ENCODE measurements around a stretch of chr3.

DNA sequence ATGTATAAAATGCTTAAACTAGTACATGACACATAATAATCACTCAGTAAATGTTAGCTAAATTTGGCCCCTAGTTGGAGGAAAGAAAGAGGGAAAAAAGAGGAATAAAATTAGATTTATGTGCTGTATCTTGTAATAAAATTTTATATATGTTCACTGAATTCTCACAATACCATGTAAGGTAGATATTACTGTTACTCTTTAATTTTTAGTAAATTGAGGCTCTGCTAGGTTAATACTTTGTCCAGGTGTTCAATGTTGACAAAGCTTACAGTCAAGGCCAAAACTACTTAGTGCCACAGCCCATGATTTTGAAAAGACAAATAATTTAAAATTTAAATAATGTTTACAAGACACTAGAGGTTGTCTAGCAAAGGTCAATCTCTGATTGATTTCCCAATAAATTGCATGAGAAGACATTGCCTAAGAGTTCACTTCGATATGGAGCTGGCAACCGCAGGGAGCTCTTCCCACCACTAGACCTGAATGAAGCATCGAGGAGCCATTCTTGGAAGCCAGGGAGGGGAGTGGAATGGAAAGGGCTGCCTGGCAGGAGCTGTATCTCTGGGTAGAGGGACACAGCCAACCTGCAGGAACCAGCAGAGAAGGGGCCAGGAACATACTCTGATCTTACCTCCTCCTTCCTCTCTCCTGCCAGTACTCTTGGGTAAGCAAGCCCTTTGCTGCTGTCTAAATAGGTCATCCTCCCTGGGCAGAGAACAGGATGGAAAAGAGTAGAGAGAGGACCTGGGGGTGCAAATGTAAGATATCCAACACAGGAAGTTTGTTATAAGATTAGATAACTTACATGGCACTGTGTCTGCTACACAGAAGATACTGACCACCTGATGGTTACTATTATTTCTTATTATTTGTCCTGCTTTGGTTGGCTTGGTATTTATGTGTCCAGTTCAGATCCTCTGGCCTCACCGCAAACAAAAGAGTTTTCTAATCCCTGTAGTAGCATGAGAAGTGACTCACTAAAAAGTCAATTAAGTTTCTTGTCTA, 157.0 kb upstream of the TSC22D2 start:
- PRO-cap, 2 experiments = no peak in any of the 2 experiments

DNA sequence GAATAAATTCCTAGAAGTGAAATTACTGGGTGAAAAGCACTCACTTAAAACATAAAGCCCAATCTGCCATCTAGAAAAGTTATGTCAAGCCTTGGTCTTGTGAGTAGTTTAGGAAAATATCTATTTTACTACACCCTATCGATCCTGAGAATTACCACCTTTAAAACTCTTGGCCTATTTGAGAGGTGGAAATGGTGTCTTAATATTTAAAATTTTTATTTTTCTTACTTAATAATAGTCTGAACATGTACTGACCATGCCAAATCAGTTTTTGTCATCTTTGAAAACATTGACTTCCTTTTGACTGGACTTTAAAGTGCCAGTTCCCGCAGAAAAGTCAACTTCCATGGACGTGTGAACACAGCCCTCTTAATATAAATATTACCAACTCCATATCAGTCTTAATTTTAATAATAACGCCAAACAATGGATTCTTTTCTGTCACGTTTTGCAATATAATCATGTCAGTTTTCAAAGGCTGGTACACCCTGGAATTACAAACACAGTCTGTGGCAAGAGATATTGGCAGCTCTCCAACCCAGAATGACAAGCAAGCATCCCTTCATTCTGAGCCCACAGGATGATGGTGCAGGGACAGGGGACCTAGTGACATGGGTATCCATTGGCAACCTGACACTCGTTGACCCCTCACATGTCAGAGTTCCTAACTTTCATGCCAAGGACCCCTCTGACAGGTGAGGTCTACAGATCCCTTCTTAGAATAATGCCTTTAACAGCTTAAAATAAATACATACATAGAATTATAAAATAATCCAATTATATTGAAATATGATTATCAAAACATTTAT, 154.6 kb upstream of the TSC22D2 start:
- PRO-cap, 2 experiments = no peak in any of the 2 experiments

DNA sequence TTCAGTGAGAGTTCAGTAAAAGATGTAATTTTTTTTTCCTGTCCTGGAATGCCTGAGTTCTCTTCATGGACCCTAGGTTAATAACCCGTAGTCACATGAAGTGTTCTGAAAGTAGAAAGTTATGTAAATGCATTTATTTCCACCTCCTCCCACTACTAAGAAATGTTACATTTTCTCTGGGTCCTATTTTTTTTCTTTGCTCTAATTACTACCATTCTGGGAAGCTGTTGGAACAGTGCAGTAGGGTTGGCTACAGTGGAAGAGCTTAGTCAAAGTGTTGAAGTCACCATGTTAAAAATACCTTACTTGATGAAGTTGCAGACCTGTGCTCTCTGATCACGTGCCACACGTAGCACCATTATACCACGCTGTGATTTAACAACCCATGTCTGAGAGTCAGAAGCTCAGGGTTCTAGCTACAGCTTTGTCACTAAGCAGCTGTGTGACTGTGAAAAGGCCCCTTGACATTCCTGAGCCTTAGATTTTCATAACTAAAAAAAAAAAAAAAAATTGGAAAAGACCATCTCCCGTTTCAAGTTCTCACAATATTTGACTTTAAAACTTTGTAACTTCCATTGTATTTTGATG, 153.7 kb upstream of the TSC22D2 start:
- PRO-cap, 2 experiments = no peak in any of the 2 experiments

- PRO-cap, 2 experiments = peak in 1 of 2 experiments; most common plus-strand start chr3:150308903 (in 1); most common minus-strand start chr3:150308792 (in 1)
These were observed 99.4 kb upstream of the TSC22D2 start for GRCh38 chr3:150308618-150309155.

- PRO-cap, 2 experiments = no peak in any of the 2 experiments
These were observed 58.5 kb upstream of the TSC22D2 start for GRCh38 chr3:150349522-150350139.

- PRO-cap, 2 experiments = peak in 2 of 2 experiments; most common plus-strand start chr3:150519364 (in 2); most common minus-strand start chr3:150519117 (in 2)
These were observed 27.3 kb downstream of the SERP1 start for GRCh38 chr3:150518845-150519551.

DNA sequence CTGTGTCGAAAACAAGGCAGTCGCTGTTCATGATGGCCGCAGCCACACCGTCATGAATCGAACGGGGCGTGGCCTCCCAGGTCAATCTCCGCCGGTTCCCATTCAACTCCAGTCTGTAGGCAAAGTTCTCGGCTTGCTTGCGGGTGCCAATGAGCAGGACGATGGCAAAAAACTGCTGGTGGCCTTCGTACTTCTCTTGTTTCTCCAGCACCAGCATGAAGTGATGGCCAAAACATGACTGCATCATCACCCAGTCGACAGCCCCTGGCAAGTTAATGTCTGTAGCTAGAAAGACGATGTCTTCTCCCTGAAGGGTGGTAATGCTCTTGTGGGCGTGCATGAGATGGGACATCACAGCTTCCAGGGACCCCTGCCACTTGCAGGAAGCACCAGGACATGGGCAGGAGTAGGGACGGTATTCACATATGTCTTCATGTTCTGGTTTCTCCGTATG, 20.7 kb downstream of the SIAH2 start:
- PRO-cap, 2 experiments = no peak in any of the 2 experiments

DNA sequence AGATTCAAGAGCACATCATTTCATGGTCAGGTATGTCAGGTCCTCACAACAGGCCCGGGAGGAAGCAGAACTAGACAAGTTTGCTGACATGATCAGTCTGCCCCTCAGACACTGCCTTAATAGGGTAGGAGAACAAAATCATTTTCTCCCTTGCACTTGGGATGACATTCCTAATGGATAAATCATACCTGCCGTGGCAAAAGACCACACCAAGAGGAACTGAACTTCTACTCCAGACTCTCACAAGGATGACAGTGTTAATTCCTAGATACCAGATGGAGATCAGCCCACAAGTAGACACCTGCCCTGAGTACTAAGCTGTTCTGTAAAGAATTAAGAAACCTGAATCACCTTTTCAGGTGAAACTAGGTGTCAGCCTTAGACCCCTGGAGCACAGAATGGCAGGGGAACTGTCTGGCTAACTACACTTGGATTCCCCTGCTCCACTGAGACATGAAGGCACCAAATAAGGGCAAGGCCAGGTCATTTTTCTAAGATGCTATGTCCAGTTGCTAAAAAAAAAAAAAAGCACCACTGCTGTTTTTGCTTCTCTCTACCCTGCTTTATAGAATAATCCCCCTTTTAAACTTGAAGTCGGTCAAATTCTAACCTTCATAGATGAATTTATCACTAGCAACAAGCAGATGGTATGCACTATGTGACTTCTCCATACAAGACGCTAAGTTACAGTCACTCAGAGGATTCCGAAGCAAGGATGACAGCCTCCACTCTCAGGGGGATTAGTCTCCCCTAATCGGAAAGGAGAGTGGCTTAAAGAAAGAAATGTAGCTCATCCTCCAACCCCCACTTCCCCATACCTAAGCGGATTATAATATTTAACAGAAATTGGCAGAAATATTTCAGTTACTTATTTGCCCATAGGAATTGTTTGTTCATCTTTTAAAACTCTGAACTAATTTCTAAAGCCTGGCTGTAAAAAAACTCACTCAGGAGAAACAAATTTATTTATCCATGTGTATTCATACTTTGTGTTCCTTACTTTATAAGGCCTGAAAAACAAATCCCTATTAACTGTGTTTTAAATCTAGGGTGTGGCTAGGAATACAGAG, 19.1 kb downstream of the SIAH2 start:
- PRO-cap, 2 experiments = no peak in any of the 2 experiments

DNA sequence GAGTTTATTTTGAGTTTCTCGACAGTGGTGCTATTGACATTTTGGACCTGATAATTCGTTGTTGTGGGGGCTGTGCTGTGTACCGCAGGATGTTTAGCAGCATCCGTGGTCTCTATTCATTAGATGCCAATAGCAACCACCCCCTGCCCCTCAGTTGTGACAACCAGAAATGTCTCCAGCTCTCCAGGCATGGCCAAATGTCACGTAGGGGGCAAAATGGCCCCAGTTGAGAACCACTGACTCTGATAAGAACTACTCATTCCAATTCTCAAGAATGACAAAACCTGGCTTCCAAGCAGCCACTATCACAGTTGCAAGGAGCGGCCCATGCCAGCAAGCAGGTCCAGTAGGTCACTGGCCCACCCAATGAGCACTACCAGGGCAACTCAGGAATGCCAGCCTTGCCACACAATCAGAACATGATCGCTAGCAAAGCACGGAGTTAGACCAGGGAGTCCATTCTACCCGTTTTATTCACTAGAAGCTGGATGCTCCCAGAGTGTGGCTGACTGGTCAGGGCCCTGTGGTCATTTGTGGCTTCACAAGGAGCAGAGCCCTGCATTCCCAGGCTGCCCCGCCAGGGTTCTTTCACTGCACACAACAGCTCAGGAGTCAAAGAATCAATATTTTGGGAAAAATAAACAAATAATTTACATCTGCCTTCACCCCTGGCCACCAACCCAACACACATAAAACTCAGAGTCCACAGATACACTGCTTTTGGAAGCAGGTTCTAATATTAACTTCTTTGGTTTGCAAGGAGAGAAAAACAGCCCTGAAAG, 16.3 kb downstream of the SIAH2 start:
- PRO-cap, 2 experiments = no peak in any of the 2 experiments

GRCh38 chr3:150797922-150798965, 35.3 kb upstream of the SIAH2 start:
- PRO-cap, 2 experiments = no peak in any of the 2 experiments

GRCh38 chr3:151084999-151085394, 467 bp upstream of the MED12L start:
- PRO-cap, 2 experiments = no peak in any of the 2 experiments

GRCh38 chr3:151171028-151171437, 32.0 kb downstream of the GPR171 start:
- PRO-cap, 2 experiments = no peak in any of the 2 experiments

DNA sequence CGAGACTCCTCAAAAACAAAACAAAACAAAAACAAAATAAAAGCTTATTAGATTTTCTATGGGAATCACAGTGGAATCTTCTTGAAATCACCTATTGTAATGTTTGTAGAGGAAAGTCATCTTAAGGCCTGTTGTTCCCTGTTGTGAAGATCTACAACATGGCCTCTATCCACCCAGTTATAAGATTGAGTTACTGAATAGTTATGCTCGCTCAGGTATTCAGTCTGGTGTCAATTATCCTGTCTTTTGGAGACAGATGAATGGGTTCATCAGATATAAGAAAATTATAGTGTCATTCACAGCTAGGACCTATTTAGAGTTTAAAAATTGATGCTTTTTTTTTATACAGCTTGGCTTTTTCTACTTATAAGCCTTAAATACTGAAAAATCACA, 364 bp downstream of the GPR171 start:
- PRO-cap, 2 experiments = no peak in any of the 2 experiments

DNA sequence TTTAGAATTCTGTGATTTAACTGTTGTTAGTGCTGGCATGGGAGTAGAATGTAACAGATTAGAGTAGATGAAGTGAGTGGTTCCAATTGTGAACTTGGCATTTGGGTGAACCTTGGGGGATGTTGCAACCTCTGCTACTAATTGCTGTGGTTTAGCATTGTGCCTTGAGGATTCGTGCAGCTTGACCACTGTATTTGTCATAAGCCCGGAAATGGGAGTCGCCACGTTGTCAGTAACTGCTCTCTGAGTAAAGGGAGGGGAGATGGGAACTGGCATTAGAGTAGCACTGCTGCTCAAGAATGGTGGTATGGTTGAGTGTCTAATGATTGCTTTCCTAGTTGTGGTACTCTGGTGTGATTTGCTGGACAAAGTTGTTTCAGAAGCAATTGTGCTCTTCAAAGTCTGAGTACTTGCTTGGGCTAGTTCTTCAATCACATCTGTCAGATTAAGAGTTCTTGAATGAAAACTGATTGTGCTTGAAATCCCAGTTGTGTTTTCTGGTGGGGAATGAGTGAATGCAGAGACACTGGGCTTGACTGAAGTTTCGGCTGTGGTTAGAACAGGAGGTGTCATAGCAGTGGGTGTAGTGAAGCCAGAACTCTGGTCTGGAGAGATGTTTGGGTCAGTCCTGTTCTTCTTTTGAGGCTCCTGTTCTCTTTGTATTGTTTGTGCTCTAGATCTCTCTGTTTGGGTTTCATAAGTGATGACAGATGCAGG, 15.4 kb downstream of the IGSF10 start:
- PRO-cap, 2 experiments = no peak in any of the 2 experiments

- PRO-cap, 2 experiments = no peak in any of the 2 experiments
These were observed 74.9 kb upstream of the MBNL1 start for GRCh38 chr3:152193562-152194405.

DNA sequence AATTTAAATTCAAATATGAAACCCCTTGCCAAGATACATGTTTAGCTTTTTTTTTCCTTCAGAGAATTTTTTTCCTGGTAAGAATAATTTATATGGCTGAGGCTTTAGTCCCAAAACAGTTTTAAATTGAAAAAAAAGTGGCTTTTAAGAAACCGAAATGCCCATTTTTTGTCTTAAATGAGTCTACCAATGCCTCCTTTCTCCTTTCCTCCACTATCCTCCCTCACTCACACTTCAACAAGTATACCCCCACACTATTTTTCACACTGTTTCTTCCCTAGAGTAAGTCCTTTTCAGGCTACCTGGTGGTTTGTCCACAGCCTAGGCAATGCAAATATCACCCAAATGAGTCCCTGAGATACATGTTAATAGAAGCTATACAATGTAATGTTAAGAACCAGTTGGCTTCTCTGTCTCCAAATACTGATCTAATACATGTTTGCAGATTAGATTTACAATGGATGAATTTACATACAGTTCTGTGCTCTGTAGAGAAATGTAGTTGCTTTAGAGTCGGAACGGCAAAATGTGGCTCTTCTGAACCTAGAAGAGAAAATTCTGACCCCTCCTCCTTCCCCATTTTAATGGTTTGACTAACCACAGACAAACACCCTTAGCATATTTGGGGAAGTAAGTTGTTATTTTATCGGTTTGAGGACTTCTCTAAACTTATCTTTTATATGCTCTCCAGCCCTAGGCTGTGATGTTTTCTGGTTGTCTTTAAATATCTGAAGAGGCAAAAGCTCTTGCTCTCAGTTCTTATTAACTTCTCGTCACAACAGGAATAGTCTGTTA, 63.6 kb upstream of the MBNL1 start:
- PRO-cap, 2 experiments = no peak in any of the 2 experiments

DNA sequence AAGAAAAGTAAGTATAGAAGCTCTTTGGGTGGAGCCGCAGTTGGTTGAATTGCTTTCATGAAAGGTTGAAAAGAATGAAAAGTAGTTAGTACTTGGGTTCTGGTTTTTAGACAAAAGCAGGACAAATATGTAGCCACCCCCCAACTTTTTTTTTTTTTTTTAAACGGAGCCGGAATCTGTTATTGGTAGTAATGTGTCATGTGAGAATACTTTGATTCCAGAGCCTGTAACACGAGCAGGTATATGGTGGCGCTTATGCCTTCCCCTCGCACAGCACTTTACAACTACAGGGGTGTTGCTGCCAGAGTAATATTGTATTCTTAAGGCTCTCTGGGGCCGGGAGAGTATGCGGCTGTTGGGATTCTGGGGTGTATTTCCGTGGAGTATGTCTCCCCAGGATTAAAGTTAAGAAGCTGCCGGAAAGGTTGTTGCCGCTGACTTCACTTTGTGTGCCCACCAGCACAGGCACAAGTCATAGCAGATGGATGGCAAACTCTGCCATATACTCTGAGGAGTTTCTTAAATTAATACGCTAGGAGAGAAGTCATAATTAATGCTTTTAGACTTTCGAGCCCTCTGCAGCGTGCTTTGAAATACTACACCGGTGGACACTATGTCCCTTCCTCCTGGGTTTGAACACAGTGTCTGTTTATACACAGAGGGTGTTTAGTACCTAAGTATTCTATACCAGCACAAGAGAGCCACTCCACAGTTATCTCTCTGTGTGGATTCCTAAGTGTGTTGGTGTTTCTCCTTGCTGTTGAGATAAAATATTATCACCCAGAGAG, 1.2 kb downstream of the MBNL1 start:
- PRO-cap, 2 experiments = no peak in any of the 2 experiments

- PRO-cap, 2 experiments = no peak in any of the 2 experiments
These were observed 11.2 kb downstream of the MBNL1 start for GRCh38 chr3:152279785-152280390.

- PRO-cap, 2 experiments = no peak in any of the 2 experiments
These were observed 39.4 kb downstream of the MBNL1 start for GRCh38 chr3:152307913-152308803.

DNA sequence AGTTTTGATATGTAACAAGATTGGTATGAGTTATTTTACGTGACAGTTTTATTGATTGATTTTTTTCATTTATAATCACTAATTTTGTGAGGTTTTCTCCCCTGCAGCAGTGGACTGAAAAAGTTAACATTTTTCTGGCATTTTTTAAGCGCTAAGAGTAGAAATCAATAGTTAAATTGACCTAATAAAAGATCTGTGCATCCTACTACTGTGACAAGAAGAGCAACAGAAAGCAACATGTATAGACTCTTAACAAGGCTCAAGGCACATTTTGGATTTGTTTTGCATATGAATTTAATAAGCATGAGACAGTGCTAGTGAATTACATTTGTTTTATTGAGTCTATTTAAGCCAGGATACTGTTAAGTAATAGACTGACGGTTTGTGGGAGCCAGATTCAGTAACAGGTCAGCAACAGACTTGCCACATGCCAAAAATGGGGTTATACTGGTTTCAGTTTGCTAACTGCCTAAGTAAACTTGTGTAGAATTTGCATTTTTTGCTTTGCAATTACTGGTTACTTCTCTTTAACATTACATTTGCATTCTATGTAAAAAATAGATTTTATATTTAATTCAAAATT, 54.0 kb downstream of the MBNL1 start:
- PRO-cap, 2 experiments = no peak in any of the 2 experiments

Measured in Colon Carcinoma Metastatic in the Brain (tissue), 2 donors.